Neuron (in vitro differentiated cells): ENCODE results near the gene PPP1R1C.

- PRO-cap, result no peak
Measured at GRCh38 chr2:181985460-181986288, at the start of gene PPP1R1C. Gene PPP1R1C, plus strand, starts transcription at chr2:181985853.

GRCh38 chr2:182865983-182866330 lies 480 bp downstream of the FRZB start:
- PRO-cap, result unidirectional peak, plus-strand start at chr2:182866196

GRCh38 chr2:183037483-183037693 lies 869 bp downstream of the NCKAP1 start:
- PRO-cap, result no peak

DNA sequence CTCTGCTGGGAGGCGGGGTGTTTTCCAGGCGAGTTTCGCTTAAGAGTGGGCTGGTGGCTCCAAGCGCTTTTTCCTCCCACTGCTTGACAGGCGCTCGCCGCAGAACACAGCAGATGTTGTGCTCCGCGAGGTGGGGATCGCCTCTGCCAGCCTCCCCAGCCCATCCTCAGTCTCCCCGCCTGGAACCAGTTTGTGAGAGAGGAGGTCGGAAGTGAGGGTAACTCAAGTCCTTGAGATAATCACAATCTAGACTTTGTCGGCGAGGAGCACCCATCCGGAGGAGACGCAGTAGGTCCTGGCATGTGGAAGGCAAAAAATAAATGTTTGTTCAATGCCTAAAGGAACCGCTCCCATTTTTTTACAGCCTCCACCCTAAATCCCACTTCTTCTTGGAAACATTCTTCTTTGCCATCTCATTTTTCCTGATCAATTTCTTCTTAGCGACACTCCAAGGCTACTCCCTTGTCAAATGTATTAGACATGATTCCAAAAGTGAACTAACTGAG lies 554 bp upstream of the NCKAP1 start:
- PRO-cap, result no peak

GRCh38 chr2:183253022-183253221 lies 128.7 kb downstream of the NUP35 start:
- PRO-cap, result no peak

GRCh38 chr2:184425489-184425813 lies 172.9 kb upstream of the ZNF804A start:
- PRO-cap, result no peak

DNA sequence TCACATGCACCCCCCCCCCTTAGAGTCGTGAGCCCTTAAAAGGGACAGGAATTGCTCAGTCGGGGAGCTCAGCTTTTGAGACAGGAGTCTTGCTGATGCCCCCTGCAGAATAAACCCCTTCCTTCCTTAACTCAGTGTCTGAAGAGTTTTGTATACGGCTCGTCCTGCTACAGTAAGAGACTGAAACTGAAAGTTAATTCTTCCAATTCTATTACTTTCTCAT lies 167.2 kb downstream of the ZNF804A start:
- PRO-cap, result no peak

GRCh38 chr2:185407206-185407700 lies 331.4 kb upstream of the FSIP2 start:
- PRO-cap, result no peak

DNA sequence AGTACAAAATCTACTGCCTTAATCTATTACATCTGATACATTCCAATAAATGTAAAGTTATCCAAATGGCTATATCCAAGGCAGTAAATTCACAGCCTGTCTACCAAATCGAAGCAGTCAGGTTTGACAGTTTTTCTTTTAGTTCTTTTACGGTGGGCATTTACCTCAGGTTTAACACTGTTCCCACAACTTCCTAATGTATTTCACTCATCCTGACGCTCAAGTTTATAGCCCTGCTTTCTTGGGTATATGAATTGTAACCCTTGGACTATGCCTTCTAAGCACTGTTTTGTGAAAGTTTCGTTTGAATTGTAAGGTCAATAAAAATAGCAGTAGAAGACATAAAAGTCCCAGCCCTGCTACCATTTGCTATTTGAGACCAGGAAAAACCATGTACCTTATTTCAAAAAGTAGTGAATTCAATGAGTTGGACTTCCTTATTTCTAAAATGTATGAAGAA lies 2.1 kb upstream of the ZC3H15 start:
- PRO-cap, result no peak

DNA sequence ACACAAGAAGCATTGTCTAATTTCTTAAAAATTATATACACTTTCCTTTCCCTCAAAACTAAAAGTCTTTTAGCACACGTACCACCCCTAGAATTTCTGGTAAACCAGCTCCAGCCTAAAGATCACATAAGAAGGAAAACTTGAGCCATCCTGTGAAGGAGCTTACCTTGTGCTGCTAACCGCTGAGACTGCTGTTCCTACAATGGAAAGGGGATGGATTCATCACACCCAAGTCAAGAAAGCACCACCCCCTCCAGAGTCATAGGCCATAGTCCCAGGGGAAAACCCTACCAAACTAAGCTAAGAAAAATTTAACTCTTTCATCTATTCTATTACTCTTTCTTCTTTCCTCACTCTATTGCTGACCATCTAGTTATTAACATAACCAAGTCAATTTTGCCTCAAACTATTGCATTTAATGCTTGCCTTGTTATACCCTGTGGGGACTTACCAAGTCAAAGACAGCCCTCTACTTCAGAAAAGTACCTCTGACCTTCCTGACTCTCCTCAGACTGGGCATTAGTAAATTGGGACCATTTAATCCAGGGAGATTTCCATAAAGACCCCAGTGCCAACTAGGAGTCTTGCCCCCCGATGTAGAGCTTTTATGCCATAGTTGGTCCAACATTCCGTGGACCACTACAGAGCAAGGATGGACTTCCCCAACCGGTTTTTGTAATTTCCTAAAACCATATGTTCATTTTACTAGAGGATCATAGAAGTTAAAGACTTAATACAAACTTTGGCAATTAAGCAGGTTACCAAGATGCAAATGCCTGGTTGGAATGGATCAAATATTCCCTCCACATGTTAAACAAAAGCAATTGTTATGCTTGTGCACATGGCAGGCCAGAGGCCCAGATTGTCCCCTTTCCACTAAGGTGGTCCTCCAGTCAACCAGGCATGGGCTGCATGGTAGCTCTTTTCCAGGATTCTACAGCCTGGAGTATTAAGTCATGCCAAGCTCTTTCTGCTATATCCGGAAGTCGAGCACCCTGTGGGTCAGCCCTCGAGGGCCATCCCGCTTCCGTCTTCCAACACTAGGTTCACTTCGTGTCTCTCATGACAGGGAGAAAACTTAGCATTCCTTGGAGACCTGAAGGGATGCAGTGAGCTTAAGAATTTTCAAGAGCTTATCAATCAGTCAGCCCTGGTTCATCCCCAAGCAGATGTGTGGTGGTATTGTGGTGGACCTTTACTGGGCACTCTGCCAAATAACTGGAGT lies 40.4 kb downstream of the TFPI start:
- PRO-cap, result no peak

DNA sequence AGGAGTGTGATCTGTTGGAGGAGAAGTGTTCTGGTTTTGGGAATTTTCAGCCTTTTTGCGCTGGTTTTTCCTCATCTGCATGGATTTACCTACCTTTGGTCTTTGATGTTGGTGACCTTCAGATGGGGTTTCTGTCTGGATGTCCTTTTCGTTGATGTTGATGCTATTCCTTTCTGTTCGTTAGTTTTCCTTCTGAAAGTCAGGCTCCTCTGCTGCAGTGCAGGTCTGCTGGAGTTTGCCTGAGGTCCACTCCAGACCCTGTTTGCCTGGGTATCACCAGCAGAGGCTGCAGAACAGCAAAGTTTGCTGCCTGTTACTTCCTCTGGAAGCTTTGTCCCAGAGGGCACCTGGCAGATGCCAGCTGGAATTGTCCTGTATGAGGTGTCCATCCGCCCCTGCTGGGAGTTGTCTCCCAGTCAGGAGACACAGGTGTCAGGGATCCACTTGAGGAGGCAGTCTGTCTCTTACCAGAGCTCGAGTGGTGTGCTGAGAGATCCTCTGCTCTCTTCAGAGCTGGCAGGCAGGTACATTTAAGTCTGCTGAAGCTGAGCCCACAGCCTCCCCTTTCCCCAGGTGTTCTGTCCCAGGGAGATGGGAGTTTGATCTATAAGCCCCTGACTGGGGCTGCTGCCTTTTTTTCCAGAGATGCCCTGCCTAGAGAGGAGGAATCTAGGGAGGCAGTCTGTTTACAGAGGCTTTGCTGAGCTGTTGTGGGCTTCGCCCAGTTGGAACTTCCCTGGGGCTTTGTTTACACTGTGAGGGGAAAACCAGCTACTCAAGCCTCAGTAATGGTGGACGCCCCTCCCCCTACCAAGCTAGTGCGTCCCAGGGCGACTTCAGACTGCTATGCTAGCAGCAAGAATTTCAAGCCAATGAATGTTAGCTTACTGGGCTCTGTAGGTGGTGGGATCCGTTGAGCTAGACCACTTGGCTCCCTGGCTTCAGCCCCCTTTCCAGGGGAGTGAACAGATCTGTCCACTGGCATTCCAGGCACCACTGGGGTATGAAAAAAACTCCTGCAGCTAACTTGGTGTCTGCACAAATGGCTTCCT lies 34.7 kb downstream of the TFPI start:
- PRO-cap, result no peak

- PRO-cap, result no peak
Measured at GRCh38 chr2:187541593-187542890, 12.2 kb downstream of the TFPI start.

DNA sequence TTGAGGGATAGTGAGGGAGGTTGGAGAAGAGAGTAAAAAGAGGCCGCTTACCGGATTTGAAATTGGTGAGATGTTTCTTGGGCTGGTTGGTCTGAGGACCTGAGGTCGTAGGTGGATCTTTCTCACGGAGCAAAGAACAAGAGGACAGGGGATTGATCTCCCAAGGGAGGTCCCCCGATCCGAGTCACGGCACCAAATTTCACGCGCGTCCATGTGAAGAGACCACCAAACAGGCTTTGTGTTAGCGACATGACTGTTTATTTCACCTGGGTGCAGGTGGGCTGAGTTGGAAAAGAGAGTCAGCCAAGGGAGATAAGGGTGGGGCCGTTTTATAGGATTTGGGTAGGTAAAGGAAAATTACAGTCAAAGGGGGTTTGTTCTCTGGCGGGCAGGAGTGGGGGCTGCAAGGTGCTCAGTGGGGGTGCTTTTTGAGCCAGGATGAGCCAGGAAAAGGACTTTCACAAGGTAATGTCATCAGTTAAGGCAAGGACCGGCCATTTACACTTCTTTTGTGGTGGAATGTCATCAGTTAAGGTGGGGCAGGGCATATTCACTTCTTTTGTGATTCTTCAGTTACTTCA lies 11.4 kb upstream of the TFPI start:
- PRO-cap, result no peak

- PRO-cap, result no peak
Measured at GRCh38 chr2:188142731-188142947, 149.0 kb upstream of the GULP1 start.

GRCh38 chr2:188786277-188786661 lies 187.9 kb upstream of the COL3A1 start:
- PRO-cap, result no peak

DNA sequence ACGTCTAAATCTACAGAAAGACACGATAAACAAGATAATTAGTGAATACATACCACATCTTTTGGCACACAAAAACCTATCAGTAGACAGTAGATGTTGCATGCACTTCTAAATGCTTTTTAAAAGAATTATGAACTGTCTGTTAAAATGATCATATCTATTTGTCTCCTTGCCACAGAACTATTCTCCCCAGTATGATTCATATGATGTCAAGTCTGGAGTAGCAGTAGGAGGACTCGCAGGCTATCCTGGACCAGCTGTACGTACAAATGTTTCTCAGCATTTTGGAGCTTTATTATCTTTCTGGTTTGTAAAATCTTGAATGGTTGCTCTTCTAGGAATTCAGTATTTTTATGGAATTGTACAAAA lies 12.7 kb downstream of the COL3A1 start:
- PRO-cap, result no peak

DNA sequence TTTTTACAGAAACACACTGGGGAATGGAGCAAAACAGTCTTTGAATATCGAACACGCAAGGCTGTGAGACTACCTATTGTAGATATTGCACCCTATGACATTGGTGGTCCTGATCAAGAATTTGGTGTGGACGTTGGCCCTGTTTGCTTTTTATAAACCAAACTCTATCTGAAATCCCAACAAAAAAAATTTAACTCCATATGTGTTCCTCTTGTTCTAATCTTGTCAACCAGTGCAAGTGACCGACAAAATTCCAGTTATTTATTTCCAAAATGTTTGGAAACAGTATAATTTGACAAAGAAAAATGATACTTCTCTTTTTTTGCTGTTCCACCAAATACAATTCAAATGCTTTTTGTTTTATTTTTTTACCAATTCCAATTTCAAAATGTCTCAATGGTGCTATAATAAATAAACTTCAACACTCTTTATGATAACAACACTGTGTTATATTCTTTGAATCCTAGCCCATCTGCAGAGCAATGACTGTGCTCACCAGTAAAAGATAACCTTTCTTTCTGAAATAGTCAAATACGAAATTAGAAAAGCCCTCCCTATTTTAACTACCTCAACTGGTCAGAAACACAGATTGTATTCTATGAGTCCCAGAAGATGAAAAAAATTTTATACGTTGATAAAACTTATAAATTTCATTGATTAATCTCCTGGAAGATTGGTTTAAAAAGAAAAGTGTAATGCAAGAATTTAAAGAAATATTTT lies 37.6 kb downstream of the COL3A1 start:
- PRO-cap, result no peak

GRCh38 chr2:189164866-189165194 lies 14.7 kb downstream of the COL5A2 start:
- PRO-cap, result no peak

DNA sequence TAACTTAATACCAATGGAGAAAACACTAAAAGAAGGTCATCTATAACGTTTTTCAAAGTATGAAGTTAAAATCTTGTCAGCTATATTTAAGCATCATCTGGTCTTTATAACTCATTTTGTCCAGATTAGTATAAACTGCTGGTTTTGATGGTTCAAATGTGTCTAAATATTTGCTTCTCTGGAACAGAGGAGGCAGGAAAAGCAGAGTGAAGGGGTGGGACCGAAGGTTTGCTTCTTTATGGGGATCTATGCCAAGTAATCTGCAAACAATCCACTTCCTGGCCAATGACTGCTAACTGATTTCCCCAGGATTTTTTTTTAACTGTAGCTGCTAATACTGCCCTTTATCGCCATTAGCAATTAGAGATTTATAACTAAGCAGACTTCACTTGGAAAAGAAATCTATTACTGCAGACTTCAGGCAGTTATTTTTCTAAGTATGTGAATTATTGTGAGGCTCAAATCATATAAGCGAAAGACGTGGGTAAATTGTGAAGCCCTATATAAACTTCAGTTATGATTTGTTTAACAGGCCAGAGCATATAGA lies 31.2 kb upstream of the COL5A2 start:
- PRO-cap, result no peak

GRCh38 chr2:189304452-189304774 lies 124.9 kb upstream of the COL5A2 start:
- PRO-cap, result no peak